Progenitor cell of endocrine pancreas (in vitro differentiated cells): ENCODE measurements around the genes HRH4, ZNF521 and CHST9.

DNA sequence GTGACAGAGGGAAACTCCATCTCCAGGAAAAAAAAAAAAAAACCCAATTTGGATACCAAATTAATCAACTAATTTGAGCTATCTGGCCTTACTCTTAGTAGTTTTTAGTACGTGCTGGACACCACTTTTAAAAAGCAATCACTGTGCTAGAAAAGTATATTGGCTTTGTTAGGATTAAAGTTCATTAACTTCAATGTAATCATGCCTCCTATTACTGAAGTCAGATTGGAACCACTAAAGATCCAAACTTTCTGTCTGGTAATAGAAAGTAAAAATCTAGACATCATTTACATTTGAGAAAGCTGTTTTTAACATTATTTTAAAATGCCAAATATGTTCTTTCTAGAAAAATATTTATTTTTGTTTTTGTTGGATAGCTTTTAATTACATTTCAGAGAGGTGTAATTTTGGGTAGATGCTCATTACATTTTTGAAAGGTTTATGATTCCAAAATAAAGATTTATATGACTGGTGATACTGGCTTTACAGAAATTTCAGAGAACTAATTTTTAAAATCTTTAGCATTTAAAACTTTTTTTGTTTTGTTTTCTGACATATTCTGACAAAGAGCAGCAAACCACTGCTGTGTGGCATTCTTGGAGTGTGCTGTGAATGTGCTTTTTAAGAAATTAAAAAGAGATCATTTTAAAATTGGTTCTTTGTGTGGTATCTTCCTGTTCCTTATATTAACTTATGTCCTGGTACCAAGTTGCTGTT, 20.7 kb upstream of the RMC1 start:
- PRO-cap = no peak

GRCh38 chr18:23556072-23556733, 30.1 kb downstream of the NPC1 start:
- PRO-cap = no peak

GRCh38 chr18:23612350-23612916, 26.1 kb upstream of the NPC1 start:
- PRO-cap = no peak

DNA sequence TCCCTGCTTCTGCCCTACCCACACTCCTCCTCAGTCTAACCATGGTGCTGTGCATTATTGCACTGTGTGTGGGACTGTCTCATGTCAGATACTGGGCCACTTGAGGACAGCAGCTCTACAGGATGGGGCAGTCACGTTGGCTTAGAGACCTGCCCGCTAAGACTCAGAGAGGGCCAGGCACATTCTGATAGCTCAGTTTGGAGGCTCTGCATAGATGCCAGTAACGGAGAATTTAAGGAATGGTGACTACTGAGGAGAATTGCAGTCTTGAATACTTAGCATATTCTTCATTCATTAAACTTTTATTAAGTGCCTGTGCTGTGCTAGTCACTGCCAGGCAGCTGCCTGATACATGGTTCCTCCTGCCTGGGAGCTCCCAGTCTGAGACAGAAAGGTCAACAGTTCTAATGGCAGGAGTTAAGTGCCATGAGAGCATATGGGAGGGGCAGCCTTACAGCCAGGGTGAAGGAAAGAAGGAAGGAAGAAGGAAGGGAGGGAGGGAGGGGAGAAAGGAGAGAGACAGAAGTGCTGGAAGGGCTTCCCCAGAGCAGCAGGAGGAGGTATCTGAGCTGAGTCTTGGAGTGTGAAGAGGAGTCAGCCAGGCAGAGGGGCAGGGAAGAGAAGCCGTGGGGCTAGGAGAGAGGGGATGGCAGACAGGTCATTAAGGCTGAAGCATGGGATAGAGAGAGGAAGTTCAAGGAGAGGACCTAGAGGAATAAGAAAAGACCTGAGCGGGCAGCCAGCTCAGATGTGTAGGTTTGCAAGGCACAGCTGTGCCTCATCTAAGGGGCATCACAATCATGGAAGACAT, 90.8 kb downstream of the LAMA3 start:
- PRO-cap = no peak

- PRO-cap = no peak
Observed at GRCh38 chr18:23825978-23826699, 136.9 kb downstream of the LAMA3 start.

DNA sequence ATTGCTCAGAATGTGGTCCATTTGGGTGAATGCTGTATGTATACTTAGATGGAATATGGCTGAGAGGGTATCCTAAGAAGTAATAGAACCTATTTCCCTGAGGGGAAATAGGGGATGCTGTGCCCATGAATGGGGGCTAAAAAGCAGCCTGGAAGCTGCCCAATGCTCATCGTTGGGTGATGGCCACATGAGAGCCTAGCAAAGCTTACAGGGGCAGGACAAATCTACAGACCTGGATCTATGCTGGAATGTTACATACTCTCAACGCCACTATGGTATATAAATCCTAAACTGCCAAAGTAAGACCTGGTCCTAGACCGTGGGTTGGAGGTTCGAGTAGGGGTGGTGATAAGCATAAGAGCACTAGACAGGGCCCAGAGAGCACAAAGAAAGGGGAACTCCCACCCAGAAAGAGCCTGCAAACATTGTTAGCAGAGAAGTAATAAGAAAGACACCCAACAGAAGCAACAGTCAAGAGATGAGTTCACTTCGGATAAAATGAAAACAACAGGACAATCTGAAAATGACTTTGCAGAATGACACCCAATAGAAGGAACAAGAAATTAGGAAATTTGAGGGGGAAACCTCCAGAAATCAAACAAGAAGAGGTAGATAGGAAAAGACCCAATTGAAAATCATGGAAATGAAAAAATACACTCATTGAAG, 117.9 kb upstream of the TTC39C start:
- PRO-cap = no peak

- PRO-cap = no peak
Observed at GRCh38 chr18:24009627-24010630, 4.6 kb upstream of the TTC39C start.

GRCh38 chr18:24033534-24034327, 19.2 kb downstream of the TTC39C start:
- PRO-cap = no peak

GRCh38 chr18:24051520-24052538, 37.3 kb downstream of the TTC39C start:
- PRO-cap = no peak

GRCh38 chr18:24112564-24113541, 26.0 kb upstream of the CABYR start:
- PRO-cap = bidirectional peak, plus-strand start at chr18:24113008, minus-strand start at chr18:24112801; bidirectional peak, plus-strand start at chr18:24113476, minus-strand start at chr18:24113204

GRCh38 chr18:24120065-24120653, 18.7 kb upstream of the CABYR start:
- PRO-cap = no peak

- PRO-cap = no peak
Observed at GRCh38 chr18:24460293-24460694, at the start of gene HRH4. TSS of gene HRH4 (plus strand) at chr18:24460637.

- PRO-cap = bidirectional peak, plus-strand start at chr18:25350076, minus-strand start at chr18:25350004; bidirectional peak, plus-strand start at chr18:25350373, minus-strand start at chr18:25350282
Observed at GRCh38 chr18:25349906-25350495, 2.0 kb downstream of the ZNF521 start.

DNA sequence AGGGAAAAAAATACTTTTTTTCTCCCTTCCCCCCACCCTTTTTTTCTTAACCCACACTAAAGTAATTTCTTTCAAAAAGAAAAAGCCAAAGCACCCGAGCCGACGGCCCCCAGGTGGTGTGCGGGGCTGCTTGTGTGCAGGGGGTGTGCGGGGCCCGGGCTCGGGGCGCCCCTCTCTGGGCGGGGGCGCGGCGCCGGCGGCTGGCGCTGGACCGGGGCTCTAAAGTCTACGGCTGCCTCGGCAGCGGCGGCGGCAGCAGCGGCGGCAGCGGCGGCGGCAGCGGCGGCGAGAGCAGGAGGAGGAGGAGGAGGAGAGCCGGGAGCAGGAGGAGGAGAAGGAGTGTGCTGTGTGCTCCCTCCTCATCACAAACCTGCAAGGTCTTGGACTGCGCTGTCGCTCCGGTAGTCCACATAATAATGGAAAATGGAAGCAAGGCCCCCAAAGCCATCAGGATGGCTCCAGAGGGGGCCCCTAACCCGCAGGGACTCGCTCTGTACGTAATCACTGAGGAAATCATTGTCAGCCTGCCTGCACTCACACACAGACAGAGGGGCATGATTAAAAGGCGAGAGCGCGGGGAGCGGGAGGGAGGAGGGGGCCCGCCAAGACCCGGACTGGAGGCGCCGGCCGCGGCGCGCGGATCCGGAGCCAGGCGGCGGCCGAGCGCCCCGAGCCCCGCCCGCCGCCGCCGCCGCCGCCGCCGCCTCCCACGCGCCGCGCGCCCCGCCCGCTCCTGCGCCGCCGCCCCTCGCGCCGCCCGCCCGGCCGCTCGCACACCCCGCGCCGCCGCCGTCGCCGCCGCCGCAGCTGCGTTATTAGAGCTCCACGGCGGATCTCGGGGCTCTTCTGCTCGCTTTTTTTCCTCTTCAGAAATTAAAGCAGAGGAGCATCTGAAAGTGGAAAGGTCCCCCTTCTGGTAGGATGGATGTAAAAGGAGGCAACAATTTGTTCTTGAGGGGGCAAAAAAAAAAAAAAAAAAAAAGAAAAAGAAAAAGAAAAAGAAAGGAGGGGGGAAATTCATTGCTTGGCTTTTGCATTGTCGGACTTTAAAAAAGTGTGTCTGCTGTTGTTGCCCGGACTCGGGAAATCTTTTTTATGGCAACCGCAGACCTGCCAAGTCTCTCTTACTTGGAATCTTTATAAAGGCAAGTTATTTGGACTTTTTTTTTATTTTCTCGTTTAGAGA, at the start of gene ZNF521:
ZNF521 (minus strand) TSS at position 532 of the 1,186 bp plus-strand sequence.
- PRO-cap = bidirectional peak, plus-strand start at position 229 of the sequence, minus-strand start at position 230 of the sequence; bidirectional peak, plus-strand start at position 362 of the sequence, minus-strand start at position 387 of the sequence; bidirectional peak, plus-strand start at position 818 of the sequence, minus-strand start at position 418 of the sequence

DNA sequence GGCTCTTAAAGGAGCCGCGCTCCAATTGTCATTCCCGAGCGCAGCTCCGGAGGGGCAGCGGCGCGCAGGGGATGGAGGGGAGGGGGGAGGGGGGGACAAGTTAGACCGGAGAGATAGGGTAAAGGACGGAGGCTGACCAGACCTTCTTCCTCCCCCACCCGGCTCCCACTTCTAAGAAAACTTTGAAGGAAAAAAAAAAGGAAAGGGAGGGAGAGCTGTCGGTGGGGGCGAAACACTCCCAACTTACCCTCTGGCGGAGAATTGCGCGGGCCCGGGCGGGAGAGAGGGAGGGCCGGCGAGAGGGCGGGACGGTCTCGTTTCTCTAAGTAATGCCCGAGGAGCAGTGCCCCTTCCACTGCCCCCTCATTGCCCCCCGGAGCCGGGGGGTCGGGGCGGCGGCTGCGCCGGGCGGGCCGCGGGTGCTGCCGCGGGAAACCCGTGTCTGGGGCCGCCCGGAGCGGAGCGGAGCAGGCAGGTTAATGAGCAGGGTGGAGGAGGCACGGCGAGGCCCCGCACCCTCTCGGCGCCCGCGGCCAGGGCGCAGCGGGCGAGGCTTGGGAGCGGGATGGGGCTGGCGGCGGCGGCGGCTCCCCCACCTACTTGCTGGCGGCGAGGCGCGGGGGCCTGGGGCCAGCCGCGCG, 411 bp upstream of the KCTD1 start:
- PRO-cap = bidirectional peak, plus-strand start at position 103 of the sequence, minus-strand start outside the sequence

DNA sequence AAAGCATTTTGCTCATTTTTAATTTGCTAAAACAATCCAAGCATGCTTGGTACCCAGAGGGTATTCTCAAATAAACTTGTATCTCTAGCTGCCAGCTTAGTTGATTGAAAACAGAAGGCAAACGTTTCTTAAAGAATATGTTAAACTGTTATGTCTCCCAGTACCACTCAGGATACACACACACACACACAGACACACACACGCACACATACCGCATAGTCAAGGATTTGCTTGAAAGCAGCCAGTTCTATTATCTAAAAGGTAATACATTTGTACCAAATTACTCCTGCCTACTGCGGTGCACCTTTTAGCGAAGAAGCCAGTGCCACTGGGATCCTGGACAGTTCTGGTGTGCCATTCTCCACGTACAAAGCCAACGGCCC, 106.9 kb upstream of the KCTD1 start:
- PRO-cap = no peak

- PRO-cap = no peak
Observed at GRCh38 chr18:26665328-26665706, 117.0 kb upstream of the KCTD1 start.

- PRO-cap = no peak
Observed at GRCh38 chr18:27143762-27144190, 41.3 kb downstream of the CHST9 start.

DNA sequence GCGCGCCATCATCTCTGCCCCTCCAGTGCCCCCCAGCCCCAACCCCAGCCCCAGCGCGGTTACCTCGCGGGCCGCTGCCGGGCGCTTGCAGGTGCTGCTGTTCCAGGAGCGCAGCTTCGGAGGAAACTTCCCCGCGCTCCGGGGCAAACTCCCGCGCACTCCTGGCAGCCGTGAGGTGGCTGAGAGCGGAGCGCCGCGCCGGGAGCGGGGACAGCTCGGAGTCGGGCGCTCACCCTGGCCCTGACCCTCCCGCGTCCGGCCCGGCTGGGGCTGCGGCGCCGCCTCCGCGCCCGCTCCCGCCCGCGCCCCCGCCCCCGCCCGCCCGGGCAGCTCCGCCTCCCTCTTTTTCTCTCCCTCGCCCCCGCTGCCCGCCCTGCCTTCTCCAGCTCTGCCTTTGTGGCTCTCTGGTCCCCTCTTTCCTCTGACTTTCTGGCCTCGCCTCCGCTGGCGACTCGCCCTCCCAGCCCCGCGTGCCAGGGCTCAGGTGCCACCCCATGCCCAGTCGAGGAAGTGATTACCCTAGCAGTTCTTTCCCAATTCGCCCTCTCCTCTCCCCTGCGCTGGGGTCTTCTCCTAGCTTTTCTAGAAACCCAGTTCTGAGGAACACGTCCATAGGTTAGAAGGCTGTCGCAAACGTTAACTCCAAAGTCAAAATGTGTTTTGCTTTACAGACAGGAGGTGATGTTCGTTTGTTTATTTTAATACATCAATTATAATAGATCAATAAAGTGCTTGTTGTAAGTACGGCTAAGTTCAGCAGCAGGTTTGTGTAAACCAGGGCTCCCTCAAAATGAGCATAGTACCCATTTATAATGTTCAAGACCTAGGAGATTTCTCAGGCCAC, at the start of gene CHST9:
CHST9 (minus strand) TSS at position 236 of the 844 bp plus-strand sequence.
- PRO-cap = bidirectional peak, plus-strand start at position 385 of the sequence, minus-strand start at position 257 of the sequence

- PRO-cap = no peak
Observed at GRCh38 chr18:27951052-27952000, 225.6 kb downstream of the CDH2 start.